ReNcell CX (cell line): ENCODE measurements around a stretch of chr2.

DNA sequence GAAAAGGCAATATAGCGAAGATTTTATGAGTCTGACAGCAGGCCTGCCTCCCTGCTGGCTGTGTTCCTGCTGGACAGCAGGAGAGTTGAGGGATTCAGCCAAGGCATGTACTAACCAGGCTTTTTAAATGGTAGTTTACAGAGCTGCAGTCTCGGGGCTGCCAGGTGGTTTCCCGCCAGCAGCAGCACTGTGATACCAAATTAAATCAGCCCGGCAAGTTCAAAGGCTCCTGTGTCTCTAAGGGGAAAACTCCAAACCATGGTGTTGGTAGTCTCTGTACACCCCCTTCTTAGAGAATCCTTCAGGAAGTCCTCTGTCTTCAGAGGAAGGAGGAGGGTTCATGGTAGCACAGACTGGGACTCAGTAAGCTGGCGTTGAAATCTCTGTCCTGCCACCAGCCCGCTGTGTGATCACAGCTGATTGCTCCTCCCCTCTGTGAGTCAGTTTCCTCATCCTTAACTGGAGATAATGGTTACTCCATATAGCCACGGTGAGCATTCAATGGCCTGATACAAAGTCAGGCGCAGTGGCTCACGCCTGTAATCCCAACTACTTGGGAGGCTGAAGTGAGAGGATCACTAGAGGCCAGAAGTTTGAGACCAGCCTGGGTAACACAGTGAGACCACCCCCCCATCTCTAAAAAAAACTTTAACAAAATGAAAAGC is 58.5 kb downstream of the FBXO36 start:
- PRO-cap: unidirectional peak, plus-strand start at position 144 of the sequence

DNA sequence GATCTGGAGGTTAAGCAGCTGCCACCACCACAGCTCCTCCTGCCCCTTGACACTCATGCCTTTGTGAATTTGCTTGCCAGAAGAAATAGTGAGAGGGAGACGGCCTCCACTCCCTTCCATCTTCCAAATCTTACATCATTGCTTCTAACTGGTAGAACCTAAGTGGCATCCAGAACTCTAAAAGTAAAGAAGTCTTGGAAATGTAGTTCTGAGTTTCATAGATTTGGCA is 74.0 kb upstream of the SLC16A14 start:
- PRO-cap: no peak

DNA sequence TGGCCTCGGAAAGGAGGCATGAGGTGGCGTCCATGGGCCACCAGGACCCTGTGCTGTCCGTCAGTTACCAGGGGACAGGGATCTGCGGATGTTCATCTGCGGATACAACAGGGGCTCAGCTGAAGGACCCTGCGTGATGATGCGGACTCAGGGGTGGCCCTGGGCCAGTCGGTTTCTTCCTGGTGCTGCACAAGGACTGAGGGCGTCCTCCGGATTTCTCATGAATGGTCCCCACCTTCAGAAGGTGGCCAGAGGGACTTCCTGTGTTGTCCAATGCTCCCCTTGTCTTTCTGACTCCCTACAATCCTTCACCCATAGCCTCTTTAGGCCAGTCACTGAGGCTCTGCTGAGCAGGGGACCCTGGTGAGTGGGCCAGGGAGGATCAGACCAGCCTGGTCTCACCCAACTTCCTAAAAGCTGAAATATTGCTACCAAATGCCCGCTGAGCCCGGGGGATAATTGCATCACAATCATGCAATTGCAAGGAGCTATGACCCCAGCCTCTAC is 3.8 kb upstream of the SP100 start:
- PRO-cap: no peak

- PRO-cap: no peak
Measured at GRCh38 chr2:230469972-230470285, 53.9 kb downstream of the SP100 start.

- PRO-cap: no peak
Measured at GRCh38 chr2:230665207-230665638, 47.4 kb upstream of the CAB39 start.

GRCh38 chr2:230717215-230718041 is 4.8 kb downstream of the CAB39 start:
- PRO-cap: no peak

DNA sequence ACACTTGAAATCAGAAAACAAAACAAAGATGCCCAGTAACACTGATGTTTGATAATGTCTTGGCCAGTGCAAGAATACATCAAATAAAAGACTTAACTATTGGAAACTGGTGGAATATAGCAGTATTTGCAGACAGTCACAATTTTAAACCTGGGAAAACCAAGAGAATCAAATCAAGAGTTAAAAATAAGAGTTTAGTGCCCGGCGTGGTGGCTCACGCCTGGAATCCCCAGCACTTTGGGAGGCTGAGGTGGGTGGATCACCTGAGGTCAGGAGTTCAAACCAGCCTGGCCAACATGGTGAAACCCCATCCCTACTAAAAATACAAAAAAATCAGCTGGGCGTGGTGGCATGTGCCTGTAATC is 16.6 kb downstream of the CAB39 start:
- PRO-cap: no peak

DNA sequence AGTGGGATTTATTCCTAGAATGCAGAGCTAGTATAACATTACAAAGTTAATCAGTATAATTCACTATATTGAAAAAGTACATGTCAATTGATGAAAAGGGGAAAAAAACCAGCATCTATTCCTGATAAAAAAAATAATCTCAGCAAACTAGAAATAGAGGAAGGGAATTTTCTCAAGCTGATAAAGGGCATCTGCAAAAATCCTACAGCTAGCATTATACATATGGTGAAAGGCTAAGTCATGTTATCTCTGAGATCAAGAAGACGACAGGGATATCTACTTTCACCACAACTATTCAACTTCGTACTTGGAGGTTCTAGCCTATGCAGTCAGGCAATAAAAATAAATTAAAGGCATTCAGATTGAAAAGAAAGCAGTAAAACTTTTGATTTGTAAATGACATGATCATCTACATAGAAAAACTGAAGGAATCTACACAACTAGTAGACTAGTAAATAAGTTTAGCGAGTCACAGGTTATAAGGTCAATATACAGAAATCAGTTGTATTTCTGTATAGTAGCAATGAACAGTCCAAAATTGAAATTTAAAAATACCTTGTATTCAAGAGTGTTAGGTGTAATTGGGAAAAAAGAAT is 58.2 kb downstream of the CAB39 start:
- PRO-cap: no peak

- PRO-cap: no peak
Measured at GRCh38 chr2:230779575-230780329, 67.1 kb downstream of the CAB39 start.

DNA sequence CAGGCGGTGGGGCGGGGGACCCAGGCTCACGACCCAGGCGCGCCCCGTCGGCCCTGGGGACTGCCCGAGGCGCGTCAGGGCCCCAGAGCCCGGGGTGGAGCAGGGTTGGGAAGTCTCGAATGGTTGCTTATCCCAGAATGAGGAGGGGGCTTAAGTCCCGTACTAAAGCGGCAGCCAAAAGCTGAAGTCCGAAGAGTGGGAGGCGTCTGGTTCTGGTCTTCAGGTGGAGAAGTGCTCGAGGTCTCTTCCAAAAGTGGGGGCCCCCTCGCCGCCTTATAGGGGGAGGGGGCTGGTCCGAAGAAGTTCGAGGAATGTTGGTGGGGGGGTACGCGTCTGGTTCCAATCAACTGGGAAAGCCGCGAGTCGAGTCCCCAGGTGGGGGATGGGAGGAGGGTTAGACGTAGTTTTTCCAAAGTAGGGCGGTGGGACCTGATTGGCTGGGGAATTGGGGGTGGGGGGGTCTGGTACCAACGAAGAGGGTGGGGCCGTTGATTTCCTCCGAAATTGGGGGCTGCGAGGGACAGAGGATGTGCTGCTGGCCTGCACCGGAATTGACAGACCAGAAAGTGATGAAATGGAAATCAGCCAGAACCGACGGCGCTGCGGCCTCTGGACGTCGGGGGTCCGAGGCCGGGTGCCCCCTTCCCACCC is 547 bp downstream of the ITM2C start:
- PRO-cap: no peak

- PRO-cap: no peak
Measured at GRCh38 chr2:230969215-230969706, 26.7 kb upstream of the SPATA3 start.

DNA sequence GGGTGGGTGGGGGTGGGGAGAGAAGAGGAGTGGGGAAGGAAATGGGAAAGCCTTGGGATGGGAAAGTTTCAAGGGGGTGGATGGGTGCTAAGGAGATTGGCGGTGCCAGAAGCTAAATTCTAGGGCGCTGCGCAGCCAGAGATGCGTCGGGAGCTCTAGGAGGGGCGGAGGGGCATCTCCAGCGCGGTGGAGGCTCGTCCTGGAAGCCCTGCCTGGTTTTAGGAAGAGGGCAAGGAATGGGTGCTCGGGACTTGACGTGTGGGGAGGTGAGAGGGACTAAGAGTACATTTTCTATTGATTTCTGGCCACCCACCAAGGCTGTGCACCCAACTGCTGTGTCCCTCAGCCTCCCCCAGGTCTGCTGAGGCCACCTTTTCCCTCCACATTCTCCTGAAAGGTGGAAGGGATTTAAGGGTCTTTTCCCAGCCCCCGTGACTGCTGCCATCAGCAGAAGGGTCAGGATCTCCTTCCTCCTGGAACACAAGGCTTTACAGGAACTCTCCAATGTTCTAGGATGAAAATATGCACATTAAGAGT is 1.3 kb downstream of the C2orf72 start:
- PRO-cap: no peak

- PRO-cap: no peak
Measured at GRCh38 chr2:231118114-231118656, 6.7 kb downstream of the HTR2B start.

- PRO-cap: no peak
Measured at GRCh38 chr2:231370964-231371720, 24.4 kb upstream of the B3GNT7 start.

GRCh38 chr2:231378064-231378764 is 17.3 kb upstream of the B3GNT7 start:
- PRO-cap: no peak

GRCh38 chr2:231399833-231400814 is 4.6 kb downstream of the B3GNT7 start:
- PRO-cap: no peak

DNA sequence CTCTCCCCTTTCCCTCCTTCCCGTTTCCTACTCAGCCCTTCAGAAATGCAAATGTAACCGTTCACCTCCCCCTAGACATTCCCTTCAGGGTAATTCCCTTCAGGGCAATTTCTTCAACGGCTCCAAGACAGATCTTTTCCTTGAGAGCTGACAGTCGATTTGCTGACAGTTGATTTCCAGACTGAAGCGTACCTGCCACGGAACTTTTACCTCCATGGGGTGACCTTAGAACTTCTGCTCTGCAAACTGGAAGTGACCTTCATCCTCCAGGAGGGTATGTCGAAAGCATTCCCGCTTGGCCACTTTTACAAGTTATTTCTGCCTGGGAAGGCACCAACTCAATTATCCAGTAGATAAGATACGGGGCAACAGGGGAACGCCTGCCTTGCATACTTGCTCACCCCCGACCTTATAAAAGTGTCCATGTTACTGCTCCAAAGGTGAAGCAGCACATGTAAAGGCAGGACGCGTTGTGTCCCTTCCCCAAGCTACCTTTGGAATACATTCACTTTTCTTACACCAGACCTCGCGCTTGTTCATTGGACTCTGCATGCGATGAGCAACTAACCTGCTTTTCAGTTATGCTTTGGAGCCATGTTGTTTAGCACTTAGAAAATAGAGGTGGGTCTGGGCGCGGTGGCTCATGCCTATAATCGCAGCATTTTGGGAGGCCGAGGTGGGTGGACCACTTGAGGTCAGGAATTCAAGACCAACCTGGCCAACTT is 18.6 kb downstream of the B3GNT7 start:
- PRO-cap: no peak

DNA sequence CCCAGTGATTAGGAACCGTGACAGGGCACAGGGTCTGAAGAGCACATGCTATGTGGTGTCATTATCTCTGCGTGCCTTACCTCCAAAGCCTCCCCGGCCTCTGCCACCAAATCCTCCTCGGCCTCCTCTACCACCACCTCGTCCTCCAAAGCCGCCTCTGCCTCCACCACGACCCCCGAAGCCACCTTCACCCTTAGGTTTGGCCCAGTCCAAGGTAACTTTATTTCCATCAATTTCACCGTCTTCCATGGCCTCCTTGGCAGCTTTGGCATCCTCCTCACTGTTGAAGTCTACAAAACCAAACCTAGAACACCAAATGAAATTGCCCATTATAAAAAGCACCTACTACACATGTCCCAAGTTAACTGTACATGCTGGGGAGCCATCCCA is 9.0 kb downstream of the NCL start:
- PRO-cap: no peak

DNA sequence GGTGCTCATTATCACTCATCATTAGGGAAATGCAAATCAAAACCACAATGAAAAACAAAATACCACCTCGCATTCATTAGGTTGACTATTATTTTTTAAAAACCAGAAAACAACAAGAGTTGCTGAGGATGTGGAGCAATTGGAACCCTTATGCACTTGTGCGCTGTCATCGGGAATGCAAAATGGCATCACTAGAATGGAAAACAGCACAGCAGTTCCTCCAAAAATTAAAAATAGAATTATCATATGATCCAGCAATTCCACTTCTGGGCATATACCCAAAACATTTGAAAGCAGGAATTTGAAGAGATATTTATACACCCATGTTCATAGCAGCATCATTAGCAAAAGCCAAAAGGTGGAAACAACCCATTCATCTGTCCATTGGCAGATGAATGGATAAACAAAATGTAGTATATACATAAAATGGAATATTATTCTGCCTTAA is 11.9 kb upstream of the NMUR1 start:
- PRO-cap: no peak

GRCh38 chr2:231604966-231605168 is 12.2 kb downstream of the TEX44 start:
- PRO-cap: bidirectional peak, plus-strand start at chr2:231605149, minus-strand start at chr2:231605103